AG08470 (cell line): ENCODE measurements around a stretch of chr10.

- RRBS: no CpG with 5 or more reads among the region's 11 CpGs
Observed at GRCh38 chr10:4677258-4678545, 148.3 kb upstream of the AKR1E2 start.

DNA sequence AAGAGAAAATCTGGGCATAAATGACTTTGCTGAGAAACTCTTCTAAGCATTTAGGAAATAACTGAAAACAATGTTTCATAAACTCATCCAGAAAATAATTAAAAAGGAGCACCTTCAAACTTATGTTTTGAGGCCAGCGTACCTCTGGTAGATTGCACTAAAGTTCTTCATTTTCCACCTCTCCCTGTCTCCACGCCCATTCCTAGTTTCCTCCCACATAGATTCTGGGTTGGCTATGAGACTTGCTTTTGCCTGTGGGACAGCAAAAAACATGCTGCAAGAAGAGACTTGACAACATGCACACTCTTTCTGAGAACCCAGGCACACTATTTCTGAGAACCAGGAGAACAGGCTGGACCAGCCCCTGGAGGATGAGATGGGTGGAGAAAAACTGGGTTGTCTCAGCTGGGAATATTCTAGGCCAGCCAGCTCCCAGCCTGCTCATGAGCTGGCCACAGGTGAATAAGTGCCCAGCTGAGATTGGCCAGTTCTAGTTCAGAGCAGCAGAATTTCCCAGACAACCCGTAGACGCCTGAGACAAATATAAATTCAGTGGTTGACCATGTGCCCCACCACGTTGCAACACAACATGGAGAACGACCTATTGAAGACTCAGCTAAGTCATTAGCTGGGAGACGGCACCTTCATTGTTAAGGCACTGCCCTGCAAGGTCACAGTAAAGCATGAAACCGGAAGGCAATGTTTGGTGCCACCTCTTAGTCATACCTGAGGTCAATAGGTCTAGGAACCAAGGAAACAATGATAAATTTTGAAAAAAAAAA lies 92.8 kb upstream of the AKR1E2 start:
- RRBS: no CpG with 5 or more reads among the region's 8 CpGs

DNA sequence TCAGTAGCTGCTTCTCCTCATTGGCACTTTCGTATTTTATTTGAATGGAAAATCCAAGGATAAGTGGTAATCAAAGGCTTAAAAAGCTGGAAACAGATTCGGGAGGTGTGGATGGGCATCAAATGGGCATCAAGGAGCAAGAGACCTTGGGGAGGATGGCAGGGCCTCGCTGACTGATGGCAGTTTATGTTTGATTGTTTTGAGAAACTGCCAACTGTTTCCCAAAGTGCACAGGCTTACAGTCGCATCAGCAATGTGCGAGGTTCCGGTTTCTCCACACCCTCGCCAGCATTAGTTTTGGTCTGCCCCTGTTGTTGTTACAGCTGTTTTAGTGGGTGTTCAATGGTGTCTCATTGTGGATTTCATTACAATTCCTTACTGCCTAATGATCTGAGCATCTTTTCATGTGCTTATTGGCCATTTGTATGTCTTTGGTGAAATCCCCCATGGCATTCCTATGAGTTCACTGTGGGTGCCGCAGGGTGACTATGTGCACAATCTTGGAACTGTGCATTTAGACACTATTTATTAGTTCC lies 24.4 kb downstream of the AKR1E2 start:
- RRBS: no CpG with 5 or more reads among the region's 8 CpGs

- RRBS: no CpG with 5 or more reads among the region's 2 CpGs
Observed at GRCh38 chr10:4995655-4996012, 8.0 kb downstream of the AKR1C2 start.

- RRBS: no CpG with 5 or more reads among the region's 1 CpG
Observed at GRCh38 chr10:5022956-5023551, 19.4 kb upstream of the AKR1C2 start.

- RRBS: no CpG with 5 or more reads among the region's 3 CpGs
Observed at GRCh38 chr10:5096094-5096527, 1.9 kb downstream of the AKR1C3 start.

DNA sequence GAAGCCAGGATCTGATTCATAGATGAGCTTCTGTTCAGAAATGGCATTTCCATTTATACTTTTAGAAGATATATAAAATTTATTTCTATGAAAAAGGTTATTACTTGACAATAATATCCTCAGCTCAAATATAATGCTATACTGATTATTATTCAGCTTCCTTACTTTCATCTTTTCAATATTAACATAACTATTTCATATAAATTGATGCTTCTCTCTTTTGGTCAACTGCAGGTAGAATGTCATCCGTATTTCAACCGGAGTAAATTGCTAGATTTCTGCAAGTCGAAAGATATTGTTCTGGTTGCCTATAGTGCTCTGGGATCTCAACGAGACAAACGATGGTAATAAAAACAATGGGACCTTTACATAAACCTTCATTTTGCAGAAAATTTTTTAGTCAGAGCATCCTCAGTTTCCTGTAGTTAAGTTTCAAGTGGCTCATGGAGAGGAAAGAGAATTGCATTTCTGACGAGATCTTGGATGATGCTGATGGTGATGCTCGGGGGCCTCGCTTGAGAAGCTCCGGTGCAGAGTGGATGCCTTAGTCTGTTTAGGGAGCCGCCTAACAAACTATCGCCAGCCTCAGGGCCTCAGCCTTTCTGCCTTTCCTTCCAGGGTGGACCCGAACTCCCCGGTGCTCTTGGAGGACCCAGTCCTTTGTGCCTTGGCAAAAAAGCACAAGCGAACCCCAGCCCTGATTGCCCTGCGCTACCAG lies 7.8 kb downstream of the AKR1C3 start:
- RRBS: no CpG with 5 or more reads among the region's 15 CpGs

- RRBS: no CpG with 5 or more reads among the region's 7 CpGs
Observed at GRCh38 chr10:5451293-5451965, 39.1 kb downstream of the NET1 start.

- RRBS: no CpG with 5 or more reads among the region's 1 CpG
Observed at GRCh38 chr10:5458229-5458478, 41.2 kb downstream of the CALML5 start.

DNA sequence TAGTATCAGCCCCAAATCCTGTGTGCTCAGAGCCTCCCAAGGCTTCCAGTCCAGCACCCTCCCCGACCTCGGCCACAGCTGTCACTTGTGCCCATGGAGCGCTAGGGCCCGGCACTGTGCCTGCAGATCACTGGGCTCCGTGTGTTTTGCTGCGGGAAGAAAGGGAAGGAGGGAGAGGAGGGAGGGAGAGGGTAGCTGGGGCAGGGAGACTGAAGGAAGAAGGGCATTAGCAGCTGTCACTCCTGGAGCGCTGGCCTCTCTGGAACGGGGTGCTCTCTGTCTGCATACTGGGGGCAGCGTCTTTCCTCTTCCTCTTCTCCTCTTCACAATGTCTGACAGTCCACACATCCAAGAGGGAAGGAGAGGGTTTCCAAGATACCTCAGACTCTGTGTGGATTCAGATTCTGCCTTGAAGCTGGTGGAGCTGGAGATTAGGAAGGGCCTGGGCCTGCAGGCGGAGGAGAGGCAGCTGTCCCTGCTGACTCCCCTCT lies 13.1 kb downstream of the CALML5 start:
- RRBS: no CpG with 5 or more reads among the region's 10 CpGs

DNA sequence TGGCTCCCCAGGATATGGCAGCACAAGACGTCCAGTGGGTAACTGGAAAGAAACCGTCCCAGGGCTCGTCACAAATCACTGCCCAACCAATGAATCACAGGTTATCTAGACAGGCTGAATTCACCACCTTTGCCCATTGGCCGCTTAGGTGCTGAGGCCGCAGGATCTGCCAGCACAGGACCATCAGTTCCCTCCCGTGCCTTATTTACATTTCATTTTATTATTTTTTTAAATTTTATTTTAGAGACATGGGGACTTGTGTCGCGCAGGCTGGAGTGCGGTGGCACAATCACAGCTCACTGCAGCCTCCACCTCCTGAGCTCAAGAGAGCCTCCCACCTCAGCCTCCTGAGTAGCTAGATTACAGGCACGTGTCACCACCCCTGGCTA lies 58.2 kb downstream of the CALML3 start:
- RRBS: no CpG with 5 or more reads among the region's 10 CpGs

DNA sequence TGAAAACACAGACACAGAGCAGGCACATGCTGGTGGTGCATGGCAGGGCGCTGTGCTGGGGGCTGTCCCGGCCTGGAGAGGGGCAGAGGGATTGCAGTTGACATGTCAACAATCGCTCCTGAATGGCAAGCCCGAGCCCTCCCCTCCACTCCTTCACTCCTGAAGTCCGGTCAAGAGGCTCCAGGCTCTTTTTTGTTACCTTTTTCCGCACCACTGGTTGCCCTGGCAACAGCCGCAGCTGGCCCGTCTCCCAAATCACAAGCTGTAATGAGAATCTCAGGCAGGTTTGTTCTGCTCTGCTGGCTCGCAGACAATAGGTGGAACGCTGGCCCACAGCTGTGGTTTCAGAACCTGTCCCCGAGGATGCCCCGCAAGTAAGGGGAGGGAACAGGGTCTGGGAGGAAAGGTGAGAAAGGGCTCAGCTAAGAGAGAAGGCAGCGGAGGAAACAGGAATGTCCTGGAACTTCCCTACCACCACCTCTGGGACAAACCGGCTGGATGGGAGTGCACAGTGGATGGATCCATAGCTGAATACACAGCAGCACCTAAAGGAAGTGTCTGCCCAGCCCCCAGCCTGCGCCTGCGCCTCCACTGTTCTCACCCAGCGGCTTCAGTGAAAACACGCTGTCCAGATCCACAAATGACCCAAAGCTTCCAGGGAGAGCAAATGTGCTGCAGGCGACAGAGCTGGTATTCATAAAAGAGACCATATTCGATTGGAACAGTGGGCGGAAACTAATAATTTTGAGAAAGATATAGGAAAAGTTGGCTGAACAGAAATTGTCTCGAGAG lies 58.9 kb downstream of the CALML3 start:
- RRBS: 88% methylated on average over 2 of the region's 22 CpGs

DNA sequence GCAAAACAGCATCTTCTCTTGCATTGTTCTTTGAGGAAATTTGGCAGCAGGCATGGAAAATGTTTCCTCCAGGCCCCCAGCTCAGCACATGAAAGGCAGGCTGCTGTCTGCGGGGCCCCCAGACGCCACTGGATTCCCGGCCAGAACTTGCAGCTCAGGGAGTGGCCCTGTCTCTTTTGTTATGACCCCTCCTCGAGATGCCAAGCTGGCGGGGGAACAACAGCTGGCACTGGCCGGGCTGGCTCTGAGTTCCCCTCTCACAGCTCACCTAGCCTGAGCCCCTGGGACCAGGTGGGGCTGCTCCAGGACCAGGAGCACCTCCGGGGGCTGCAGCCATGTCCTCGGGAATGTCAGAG lies 62.6 kb downstream of the CALML3 start:
- RRBS: 45% methylated on average over 4 of the region's 8 CpGs

GRCh38 chr10:5626318-5626972 lies 40.0 kb downstream of the ASB13 start:
- RRBS: 91% methylated on average over 5 of the region's 11 CpGs

GRCh38 chr10:5640370-5640904 lies 26.0 kb downstream of the ASB13 start:
- RRBS: 96% methylated on average over 3 of the region's 17 CpGs

GRCh38 chr10:5659176-5659779 lies 7.1 kb downstream of the ASB13 start:
- RRBS: no CpG with 5 or more reads among the region's 16 CpGs

DNA sequence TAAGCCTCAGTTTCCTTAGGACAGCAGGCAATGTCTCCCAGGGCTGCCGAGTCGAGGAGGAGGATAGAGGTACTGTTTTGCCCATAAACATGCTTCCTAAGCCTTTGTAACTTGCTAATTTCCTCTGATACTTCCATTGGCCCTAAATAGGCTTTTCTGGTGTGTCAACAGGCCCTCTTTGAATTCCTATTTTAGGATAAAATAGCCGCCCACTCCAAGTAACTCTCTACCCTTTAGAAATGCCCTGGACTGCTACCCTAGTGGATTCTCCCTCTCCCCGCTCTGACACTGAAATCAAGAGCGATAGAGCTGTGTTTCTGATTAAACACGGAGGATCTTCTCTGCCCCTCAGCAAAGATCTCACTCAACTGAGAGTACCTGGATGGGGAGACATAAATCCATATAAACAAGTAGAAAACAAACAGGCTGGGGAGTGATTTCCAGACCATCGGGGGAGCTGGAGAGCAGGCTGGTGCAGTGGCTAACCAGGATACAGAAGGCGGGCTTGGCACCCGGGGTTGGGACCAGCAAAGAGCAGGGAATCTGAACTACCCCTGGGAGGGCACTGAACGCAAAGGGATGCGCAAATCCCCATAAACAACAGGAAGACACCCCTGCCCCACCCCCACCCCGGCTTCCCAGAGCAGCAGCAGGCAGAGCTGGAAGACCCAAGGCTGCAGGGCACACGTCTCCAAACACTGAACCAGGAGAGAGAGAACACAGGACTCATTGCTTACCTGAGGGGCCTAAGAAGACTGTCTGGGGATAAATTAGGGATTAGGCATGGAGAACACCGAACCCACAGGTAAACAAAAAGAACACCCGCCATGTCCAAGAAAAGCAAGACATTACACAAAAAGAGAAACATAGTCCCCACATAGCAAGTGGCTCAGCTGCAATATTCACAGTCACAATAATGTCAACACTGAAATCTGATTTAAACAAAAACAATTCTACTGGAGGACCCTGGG lies 2.5 kb downstream of the ASB13 start:
- RRBS: no CpG with 5 or more reads among the region's 15 CpGs

GRCh38 chr10:5693655-5694173 lies 9.1 kb downstream of the TASOR2 start:
- RRBS: no CpG with 5 or more reads among the region's 1 CpG

DNA sequence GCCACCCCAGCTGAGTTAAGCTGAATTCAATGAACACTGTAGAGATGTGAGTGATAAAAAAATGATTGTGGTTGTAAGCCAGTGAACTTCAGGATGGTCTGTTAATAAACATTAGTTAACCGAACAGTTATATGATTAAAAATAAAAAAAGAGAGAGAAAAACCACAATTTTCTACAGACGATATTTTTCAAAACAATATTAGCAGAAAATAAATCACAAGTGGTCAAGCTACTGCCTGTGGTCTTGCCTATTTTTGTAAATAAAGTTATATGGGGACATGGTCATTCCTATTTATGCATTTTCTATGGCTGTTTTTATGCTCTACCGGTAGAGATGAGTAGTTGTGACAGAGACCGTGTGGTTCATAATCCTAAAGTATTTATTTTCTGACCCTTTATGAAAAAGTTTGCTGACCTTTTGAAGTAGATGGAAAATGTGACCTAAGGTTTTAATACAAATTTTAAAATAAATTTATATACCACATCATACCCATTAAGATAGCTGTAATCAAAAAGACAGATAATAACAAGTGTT lies 13.7 kb downstream of the TASOR2 start:
- RRBS: no CpG with 5 or more reads among the region's 4 CpGs

DNA sequence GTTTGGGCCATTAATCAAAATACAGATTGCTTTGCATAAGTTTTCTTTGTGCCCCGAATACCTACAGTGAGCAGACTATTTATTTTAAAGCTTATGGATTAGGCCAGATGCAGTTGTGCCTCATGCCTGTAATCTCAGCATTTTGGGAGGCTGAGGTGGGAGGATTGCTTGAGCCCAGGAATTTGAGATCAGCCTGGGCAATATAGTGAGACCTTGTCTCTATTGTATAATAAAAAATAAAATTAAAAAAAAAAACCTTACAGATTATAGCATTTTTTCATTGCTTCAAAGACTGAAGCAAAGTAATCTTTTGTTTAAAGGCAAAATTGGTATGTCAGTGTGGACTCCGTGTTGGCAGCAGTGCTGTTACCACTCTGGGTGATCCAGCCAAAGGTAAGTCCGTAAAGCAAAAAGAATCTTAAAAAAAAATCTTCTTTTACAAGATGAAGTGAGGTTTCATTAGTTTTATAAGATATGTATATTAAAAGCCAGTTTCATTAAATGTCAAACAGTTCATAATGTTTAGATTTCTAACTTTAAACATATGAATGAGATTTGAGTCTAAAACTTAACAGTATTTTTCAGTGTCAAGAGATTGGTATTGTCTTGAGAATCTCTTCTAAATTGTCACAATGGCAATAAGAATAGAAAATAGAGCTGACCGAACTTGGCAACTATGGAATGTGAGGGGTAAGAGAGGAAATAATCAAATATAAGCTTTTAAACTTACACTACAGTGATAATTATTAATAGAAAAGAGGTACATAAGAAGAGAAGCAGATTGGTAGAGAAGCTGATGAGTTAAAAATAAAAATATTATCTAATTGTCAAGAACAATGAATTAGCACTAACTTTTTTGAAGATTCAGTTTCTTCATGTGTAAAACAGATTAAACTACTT lies 29.4 kb downstream of the TASOR2 start:
- RRBS: no CpG with 5 or more reads among the region's 4 CpGs